ENCODE data around the gene USP38.

DNA sequence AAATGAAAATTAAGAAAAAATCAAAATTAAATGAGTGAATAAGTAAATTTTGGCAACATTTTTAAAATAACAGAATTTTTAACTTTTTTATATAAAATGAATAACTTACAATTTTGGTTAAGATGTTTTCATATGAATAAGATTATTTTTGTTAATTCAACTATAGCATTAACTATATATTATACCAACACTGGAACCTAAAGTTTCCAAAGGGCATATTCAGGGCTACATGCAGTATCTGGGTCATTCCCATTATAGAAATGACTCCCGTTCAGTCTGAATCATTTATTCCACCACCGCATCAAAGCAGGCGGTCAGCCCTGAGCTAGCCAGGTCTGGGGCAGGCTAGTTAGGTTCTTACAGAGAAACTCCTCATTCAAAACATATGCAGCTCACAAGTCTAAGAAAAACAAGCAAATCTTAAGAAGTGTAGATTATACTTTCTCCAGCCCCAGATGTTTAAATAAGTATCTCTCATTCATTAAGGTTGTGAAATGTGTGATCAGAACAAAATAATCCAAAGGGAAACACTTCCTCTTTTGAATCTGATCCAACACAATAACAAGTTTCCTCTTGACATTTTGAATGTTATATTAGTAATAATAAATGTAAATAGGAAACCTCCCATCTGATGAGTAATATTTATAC, 442.0 kb downstream of the INPP4B start:
- PRO-cap, result no peak
- RAMPAGE, long total RNA, result no peak

DNA sequence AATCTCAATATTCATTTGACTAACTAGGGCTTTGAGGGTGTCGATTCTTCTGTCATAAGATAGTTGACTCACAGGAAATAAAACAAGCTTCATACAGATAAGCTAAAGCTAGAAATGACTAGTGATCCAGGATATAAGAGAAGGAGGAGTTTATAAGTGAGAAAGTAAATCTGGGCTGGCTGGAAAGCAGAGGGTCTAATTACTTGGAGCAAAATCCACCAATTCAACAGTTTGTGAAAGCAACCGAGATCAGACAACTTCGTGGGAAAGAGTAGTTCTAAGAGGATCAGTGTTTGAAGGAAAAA, 429.4 kb downstream of the INPP4B start:
- PRO-cap, result no peak
- RAMPAGE, long total RNA, result no peak

GRCh38 chr4:142845087-142845632, 941 bp downstream of the INPP4B start:
- PRO-cap, result no peak
- RAMPAGE, long total RNA, result no peak

- PRO-cap, result no peak
- RAMPAGE, long total RNA, result no peak
These were observed 963 bp upstream of the INPP4B start for GRCh38 chr4:142847089-142847439.

DNA sequence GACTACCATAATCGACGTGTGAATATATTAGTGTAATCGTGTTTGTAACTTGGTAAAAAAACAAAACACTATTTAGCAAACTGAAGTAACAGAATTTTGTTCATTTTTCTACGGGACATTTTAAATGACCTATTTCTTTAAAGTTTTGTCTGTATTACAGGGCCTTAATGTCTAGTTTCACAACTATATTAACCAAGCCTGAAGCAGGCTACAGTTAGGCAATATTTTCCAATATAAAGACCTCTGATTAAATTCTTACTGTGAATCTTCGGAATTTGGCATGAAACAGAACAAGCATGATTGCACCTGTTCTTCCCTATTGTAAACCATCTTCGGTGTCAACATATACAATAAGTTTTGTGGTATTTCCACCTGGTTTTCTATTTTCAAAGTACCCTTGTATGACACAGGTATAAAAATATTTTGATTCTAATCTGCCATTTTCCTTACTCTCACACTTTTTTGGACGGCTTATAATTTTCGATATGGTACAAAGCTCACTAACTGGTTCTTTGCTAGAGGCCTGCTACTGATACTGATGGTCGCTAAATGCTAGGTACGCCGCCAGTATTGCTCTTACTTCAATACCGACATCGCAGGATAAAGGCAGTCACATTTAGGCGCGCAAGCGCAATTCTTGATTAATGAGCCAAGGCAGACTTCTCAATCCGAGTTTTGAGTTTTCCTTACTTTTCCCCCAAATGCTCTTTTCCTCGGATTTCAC, 737 bp upstream of the USP38 start:
- PRO-cap, result bidirectional peak, plus-strand start at position 579 of the sequence, minus-strand start at position 572 of the sequence
- RAMPAGE, long total RNA, result no peak

DNA sequence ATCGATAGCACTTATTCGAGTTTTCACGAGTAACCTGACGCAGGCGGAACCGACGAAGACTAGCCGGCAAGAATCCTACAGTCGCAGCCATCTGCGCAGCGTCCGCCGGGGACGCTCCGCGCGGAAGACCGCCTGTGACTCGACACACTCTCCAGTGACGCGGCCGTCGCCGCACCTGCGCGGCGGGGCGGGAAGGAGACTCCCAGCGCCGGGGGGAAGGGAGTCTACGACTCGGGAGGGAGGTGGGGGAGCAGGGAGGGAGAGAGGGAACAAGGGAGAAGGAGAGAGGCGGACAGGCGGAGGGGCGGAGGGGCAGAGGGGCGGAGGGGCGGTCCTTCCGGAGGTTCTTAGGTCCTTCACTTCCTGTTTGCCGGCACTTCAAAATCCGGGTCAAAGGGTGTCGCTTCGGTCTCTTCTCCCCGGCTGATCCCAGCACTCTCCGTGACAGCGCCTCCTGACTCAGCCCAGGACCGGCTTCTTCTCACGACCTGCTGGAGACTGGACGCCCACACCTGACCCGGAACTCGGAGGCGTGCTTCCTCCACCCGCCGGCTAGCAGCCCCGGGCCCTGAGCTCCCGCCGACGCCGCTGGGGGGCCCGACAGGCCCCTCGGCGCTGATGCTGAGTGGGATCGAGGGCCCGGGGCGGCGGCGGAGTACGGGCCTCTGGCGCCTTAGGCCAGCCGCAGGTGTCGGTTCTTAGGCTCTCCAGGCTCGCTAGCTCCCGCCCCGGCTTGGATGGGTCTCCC, at the start of gene USP38:
Gene USP38 (plus strand): TSS at position 376 of the 748 bp plus-strand sequence.
- PRO-cap, result bidirectional peak, plus-strand start at position 154 of the sequence, minus-strand start at position 61 of the sequence; bidirectional peak, plus-strand start at position 376 of the sequence, minus-strand start at position 320 of the sequence
- RAMPAGE, long total RNA, result no peak

- PRO-cap, result no peak
- RAMPAGE, long total RNA, result no peak
These were observed 86.1 kb upstream of the SMARCA5 start for GRCh38 chr4:143427218-143428010.

- PRO-cap, result no peak
- RAMPAGE, long total RNA, result no peak
These were observed 62.5 kb upstream of the HHIP start for GRCh38 chr4:144583521-144583875.

- PRO-cap, result no peak
- RAMPAGE, long total RNA, result no peak
These were observed 1.9 kb downstream of the HHIP start for GRCh38 chr4:144647596-144648551.

- PRO-cap, result no peak
- RAMPAGE, long total RNA, result no peak
These were observed 24.9 kb downstream of the OTUD4 start for GRCh38 chr4:145155145-145156151.

GRCh38 chr4:145177442-145177790, 3.0 kb downstream of the OTUD4 start:
- PRO-cap, result no peak
- RAMPAGE, long total RNA, result no peak

DNA sequence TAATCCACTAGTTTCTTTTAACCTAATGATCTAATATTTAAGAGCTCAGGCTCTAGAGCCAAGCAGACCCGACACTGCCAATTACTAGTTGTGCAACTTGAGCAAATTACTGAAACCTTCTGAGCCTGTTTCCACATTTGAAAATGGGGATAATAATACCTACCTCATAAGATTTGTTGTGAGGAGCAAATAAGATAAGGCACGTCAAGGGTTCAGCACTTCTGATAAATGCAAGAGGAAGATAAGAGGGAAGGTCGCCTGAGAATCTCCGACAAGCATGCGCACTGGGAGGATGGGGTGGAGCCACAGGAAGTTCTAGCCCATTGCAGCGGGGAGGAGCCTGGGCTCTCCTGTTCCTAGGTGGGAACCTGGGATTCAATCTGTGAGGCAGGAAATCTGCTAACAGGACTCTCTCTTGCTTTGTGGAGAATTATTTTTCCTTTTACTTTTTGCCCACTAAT, 141.4 kb upstream of the SMAD1 start:
- PRO-cap, result no peak
- RAMPAGE, long total RNA, result no peak

DNA sequence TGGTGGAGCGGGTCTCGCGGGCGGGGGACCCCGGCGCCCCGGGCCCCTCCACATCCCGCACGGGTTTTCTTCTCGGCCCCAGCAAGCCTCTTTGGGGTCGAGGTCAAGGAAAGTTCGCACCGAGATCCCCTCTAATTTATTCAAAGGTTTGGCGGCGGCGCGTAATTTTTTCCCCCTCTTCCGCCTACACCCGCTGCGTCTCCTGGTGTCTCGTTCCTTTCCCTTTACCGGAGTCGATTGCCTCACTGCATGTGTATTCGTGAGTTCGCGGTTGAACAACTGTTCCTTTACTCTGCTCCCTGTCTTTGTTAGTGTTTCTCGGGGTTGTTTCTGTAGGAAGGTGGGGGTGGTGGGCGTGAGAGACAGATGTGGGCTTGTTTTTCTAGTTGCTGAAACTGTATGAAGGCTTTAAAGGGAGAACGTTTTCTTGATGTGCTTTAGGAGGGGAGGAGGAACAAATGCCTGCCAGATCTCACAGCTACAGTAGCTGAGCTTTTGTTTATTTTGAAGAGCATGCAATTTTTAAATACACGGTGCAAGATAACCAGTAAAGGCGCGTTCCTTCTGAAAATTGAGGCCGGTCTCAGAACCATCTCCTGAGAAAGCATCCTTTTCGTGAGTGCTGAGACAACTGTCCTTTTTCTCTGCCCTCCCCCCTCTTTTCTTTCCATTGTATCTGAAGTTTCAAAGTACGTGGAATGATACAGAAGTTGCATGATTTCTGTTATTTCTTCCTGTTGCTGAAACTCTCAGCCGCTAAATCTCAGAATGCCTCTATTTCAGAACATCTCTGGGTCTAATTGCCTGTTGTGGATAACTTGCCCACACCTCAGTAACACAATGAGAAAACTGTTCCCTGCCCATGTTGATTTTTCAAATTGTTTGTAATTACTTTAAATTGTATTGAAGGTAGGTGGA, 1.2 kb downstream of the SMAD1 start:
- PRO-cap, result bidirectional peak, plus-strand start at position 254 of the sequence, minus-strand start outside the sequence; bidirectional peak, plus-strand start at position 440 of the sequence, minus-strand start at position 310 of the sequence; bidirectional peak, plus-strand start at position 457 of the sequence, minus-strand start at position 459 of the sequence
- RAMPAGE, long total RNA, result no peak

GRCh38 chr4:145488925-145490214, 7.7 kb downstream of the SMAD1 start:
- PRO-cap, result no peak
- RAMPAGE, long total RNA, result no peak

- PRO-cap, result no peak
- RAMPAGE, long total RNA, result no peak
These were observed 64.0 kb downstream of the SMAD1 start for GRCh38 chr4:145545605-145546195.

GRCh38 chr4:145546475-145546957, 64.9 kb downstream of the SMAD1 start:
- PRO-cap, result no peak
- RAMPAGE, long total RNA, result no peak

DNA sequence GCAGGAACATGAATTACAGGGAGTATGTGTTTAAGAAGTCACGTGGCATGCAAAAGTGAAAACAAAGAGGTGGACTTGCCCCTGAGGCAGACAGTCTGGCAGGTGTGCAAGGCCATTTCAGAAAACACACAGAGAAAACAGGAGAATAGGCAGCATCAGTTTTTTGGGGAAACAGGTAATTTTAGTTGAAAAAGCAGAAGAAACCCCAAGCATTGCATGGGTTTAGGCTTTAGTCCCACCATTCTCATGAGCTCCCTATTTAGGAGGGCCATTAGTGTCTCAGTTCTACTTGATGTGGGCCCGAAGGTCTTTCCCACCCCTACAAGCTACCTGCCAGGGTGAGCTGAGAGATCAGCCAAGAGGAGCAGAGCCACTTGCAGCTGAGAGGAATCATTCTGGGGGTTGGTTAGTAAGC, 29.6 kb downstream of the C4orf51 start:
- PRO-cap, result no peak
- RAMPAGE, long total RNA, result no peak

DNA sequence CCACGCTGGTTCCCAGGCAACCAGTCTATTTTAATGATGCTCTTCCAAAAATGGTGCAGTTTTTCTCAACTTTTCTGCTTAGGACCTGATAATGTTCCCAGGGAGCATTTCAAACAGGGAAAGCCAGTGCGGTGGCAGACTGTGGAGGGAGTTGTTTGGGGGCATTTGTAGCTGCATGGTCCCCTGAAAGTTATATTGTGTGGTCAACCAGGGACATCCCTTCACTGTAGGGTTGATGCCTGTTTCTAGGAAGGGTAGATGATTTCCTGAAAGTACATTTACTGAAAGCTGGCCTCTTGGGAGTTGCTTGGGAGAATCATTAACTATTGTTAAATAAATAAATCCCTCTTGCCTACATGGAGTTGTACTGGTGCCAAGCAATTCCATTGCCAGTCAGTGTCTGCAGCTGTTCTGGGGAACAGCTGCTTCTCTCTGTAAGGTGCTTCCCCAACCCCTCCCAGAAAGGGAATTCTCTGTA, 51.0 kb downstream of the C4orf51 start:
- PRO-cap, result no peak
- RAMPAGE, long total RNA, result no peak

DNA sequence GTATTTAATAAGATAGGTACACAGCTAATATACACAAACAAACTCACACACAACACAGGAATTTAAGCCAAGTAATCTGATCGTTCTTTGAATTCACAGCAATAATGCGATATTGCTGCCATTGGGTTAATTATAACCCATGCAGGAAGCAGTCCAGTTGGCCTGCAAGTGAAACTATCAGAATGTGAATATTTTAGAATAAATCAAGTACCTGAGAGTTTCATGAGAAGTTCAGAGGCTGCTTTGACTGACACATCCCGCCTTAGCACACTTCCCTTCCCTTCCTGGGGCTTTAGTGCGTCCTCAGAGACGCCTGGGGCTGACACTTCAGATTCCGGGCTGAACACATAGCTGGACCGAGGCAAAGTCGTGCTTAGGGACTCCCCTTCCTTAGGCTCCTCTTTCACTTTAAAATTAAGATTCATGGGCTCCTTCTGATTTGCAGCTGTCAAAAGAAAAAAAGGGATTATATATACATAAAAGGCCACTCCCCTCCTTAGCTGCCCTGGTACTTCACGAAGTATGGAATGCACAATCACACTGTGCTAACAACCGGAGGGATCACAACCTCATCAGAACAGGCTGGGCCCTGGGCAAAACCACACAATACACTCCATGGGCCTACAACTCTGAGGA, 68.5 kb downstream of the ZNF827 start:
- PRO-cap, result no peak
- RAMPAGE, long total RNA, result no peak

DNA sequence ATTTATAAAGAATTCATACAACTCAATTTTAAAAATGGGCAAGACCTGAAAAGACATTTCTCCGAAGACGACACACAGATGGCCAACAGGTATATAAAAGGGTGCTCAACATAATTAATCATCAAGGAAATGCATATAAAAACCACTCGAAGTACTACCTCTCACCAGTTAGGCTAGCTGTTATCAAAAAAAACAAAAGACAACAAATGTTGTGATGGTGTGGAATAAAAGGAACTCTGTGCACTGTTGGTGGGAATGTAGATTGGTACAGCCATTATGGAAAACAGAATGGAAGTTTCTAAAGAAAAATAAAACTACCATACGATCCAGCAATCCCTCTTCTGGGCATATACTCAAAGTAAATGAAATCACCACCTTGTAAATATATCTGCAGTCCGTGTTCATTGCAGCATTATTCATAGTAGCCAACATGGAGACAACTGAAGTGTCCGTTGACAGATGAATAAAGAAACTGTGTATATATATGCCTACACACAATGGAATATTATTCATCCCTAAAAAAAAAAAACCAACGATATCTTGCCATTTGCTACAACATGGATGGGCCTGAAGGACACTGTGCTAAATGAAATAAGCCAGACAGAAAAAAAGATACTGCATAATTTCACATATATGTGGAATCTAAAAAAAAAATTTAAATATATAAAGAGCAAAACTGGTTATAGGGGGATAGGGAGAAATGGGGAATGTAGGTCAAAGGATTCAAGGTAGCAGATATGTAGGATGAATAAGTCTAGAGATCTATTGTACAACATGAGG, 19.7 kb downstream of the TMEM184C start:
- PRO-cap, result no peak
- RAMPAGE, long total RNA, result no peak